Mammary microvascular endothelial cell (primary cell): Measurements from ENCODE around the genes RAB35 and CABP1.

DNA sequence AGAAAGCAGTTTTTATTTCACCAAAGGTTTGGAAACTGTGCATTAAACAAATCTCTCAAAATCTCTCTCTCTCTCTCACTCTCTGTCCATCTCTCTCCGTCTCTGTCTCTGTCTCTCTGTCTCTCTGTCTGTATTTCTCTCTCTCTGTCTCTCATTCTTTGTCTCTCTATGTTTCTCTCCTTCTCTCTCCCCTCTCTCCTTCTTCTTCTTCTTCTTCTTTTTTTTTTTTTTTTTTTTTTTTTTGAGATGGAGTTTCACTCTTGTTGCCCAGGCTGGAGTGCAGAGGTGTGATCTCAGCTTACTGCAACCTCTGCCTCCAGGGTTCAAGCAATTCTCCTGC, 18.8 kb downstream of the CCDC60 start:
- RAMPAGE, long total RNA = no peak

DNA sequence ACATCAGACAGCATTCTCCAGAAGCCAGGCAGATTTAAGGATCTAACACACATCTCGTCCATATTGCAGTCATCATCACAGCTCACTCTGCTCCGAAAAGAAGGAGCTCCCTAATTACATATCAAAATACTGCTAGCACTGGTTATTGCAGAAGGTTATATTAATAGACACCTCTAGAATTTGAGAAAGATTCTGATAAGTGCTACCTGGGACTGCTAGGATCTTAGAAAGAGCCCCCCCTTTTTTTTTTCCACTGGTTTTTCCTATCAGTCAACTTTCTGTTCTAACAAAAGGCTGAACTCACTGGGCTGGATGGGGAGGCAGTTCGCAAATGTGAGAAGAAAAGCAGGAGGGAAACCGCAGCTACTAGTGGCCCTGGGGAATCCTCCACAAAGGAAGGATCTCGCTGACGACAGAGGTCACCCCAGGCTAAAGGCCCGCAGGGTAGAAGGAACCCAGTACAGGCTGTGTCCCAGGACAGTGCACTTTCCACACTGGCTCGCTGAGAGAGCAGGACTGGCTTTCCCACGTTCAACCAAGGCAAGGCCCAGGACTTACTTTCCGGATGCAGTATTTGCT, 36.0 kb downstream of the PRKAB1 start:
- RAMPAGE, long total RNA = no peak

GRCh38 chr12:120006659-120007260, 17.7 kb downstream of the BICDL1 start:
- RAMPAGE, long total RNA = no peak

DNA sequence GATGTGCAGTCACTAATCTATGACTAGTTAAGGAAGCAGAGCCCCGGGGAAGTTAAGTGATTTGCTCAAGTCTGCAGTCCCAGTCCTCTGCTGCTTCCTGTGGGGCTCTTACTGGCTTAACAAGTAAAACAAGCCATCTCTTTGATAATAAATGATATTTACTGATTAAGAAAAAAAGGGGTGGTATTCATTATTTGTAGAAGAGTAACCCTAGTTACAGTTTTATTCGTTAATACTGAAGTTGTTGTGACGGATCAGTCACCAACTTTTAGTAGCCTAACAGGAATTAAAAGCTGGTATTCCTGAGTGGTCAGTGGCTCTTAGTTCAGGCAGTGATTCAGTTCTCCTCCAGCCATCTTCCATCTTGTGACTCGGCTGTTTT, 21.7 kb downstream of the BICDL1 start:
- RAMPAGE, long total RNA = no peak

GRCh38 chr12:120064112-120065080, 52.2 kb downstream of the RAB35 start:
- RAMPAGE, long total RNA = no peak

- RAMPAGE, long total RNA = no peak
Observed at GRCh38 chr12:120101706-120101995, 14.9 kb downstream of the RAB35 start.

GRCh38 chr12:120116556-120117041, at the start of gene RAB35:
Gene RAB35, minus strand, starts transcription at chr12:120116753.
- RAMPAGE, long total RNA = start-site peak on the minus strand at chr12:120116635-120116772, 180 and 75 reads in 2 replicates

DNA sequence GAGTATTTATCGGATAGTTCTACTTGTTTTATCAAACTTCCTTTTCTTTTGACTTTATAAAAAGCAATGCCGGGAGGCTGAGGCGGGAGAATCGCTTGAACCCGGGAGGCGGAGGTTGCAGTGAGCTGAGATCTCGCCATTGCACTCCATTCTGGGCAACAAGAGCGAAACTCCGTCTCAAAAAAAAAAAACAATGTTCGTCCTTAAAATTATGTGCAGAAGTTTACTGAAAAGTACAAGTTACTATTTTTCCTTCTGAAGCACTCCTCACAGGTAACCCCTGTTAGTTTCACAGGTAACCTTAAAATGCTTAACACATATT, 1.2 kb upstream of the RAB35 start:
- RAMPAGE, long total RNA = no peak

GRCh38 chr12:120183305-120183753, 11.2 kb downstream of the GCN1 start:
- RAMPAGE, long total RNA = no peak

GRCh38 chr12:120225685-120226818, 25.1 kb upstream of the RPLP0 start:
- RAMPAGE, long total RNA = no peak

DNA sequence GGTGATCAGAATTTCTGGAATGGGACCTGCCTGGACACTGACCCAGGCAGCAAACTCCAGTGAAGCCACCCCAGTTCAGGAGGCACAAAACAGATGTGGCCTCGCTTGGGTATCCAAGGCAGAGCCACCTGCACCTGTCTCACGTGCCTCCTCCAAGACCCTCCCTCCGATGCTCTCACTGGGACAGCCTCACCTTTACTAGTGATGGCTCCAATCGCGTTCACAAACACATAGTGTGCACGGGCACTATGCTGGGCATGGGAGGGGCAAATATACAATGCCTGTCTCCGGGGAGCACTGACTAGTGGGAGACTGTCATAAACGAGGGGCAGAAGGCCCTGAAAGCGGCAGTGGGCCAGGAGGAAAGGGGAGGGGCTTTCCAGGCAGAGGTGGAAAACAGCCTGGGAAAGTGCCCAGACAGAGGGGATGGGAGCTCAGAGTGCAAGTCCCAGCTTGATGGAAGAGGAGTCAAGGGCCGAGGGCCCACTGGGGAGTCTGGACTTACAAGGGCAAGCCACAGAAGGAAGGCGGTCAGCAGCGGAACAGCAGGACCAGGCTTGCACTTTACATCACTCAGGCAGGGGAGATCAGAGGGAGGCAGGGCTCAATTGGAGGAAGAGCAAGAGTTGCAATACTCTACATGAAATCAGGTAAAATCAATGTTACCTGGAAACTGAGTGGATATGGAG, 24.1 kb downstream of the PXN start:
- RAMPAGE, long total RNA = no peak

DNA sequence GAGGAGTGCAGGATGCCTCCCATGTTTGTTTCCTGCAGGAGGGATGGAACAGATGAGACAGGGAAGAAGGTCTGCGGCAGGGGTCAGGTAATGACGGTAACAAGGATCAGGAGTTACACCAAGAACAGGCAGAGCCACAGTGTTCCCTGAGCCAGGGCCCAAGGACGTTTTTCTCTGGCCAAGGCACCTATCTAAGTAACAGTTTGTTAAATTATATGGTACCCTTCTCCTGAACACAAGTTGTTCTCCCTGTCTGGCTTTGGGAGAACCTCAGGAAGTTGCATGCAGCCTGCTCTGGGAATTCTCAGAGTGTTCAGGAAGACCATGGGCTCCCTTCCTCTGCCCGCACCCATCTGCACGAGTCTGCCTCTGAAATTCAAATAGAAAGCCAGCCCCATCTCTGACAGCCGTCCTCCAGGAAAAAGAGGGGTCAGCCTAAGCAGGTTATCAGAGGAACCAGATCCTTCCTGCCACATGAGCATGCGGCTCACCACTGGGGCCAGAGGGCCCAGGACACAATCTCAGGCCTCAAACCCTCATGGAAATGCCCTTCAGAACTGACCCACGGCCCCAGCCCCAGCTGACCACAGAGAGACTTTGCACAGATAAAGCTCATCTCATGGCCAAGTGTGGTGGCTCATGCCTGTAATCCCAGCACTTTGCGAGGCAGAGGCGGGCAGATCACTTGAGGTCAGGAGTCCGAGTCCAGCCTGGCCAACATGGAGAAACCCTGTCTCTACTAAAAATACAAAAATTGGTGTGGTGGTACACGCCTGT, 23.4 kb downstream of the PXN start:
- RAMPAGE, long total RNA = no peak

DNA sequence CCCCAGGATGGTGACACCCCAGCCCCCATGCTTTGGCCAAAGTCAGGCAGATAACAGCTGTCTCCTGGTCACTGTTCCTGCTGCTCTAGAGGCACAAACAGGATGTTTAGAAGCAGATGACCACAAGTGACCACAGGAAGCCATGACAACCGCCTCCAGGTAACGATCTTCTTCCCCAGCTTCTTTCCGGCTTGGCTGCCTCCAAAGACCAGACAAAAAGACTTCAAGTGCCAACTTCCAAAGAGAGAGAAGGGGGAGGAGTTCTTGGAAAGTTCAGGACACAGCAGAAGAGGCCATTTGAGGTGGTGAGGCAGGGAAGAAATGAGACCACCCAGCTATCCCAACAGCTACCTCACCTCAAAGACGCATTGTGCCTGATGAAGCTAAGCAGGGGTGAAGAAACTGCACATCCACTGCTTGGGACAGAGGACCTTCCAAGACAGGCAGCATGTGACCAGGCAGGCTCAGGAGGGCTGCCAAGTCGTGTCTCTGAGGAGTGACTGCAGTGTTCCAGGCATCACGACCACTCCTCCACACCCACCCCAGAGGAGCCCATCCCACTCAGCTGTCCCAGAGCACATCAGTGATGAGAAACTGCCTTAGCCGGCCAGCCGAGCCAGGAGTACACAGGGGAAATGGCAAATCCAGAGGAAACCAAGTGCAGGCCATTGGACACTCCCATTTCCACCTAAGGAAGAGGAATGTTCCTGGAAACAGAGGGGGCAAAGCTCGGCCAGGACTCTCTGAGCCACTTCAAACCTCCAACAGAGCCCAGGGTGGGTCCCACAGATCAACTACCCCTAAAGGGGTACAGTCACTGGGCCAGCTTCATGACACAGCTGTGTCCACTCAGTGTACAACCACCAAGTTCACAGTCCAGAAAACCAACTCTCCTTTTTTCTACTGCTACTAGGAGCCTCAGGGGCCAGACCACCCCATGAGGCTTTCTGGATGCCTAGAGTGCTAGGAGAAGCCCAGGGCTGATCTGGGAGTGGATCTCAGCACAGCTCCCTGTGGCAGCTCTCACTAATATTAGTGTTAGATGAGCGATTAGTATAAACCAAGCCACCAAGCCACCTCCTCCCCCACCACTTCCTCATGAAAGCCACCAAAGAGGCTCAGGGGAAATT, 15.6 kb downstream of the PXN start:
- RAMPAGE, long total RNA = no peak

DNA sequence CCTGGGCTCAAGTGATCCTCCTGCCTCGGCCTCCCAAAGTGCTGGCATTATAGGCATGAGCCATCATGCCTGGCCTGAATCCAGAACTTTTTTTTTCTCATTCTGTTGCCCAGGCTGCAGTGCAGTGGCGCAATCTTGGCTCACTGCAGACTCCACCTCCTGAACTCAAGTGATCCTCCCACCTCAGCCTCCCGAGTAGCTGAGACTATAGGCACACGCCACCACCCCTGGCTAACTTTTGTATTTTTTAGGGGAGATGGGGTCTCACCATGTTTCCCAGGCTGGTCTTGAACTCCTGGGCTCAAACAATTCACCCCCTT, 6.3 kb downstream of the GATC start:
- RAMPAGE, long total RNA = no peak

GRCh38 chr12:120538182-120538994, 4.2 kb downstream of the RNF10 start:
- RAMPAGE, long total RNA = no peak

GRCh38 chr12:120554235-120555187, 20.4 kb downstream of the RNF10 start:
- RAMPAGE, long total RNA = no peak

GRCh38 chr12:120574038-120574530, 7.1 kb downstream of the POP5 start:
- RAMPAGE, long total RNA = no peak

DNA sequence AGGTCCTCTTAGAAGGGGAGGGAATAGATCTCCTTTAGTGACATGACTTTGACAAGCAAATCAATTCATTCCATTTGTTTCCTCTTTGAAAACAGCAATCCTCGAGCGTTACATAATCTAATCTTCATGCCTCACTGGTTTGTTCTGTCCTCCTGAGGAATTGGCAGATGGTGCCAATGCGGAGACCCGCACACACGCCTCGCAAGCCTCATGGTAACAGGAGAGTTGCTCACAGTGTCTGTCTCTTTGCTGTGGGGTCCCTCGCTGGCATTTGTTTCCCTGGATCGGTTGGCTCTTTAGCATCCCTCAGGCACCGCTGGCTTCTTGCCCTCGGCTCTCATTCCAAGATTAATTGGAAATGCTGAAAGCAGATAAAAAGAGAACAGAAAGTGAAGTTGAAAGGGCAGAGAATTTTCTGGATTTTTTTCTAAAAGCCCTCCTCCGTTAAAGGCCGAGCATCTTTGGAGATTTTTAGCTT, 10.3 kb upstream of the CABP1 start:
- RAMPAGE, long total RNA = no peak

GRCh38 chr12:120640357-120641141, at the start of gene CABP1:
Gene CABP1, plus strand, starts transcription at chr12:120640626.
- RAMPAGE, long total RNA = no peak

GRCh38 chr12:120649966-120650701, 9.7 kb downstream of the CABP1 start:
- RAMPAGE, long total RNA = no peak